Spinal cord (tissue), 3 donors: ENCODE data around the genes CDK7, MARVELD2 and CARTPT.

- PRO-cap: no peak
- RAMPAGE, long total RNA: no peak
Measured at GRCh38 chr5:67016453-67017113, 180.0 kb downstream of the CD180 start.

- PRO-cap: no peak
- RAMPAGE, long total RNA: no peak
Measured at GRCh38 chr5:67162604-67163220, 33.9 kb downstream of the CD180 start.

DNA sequence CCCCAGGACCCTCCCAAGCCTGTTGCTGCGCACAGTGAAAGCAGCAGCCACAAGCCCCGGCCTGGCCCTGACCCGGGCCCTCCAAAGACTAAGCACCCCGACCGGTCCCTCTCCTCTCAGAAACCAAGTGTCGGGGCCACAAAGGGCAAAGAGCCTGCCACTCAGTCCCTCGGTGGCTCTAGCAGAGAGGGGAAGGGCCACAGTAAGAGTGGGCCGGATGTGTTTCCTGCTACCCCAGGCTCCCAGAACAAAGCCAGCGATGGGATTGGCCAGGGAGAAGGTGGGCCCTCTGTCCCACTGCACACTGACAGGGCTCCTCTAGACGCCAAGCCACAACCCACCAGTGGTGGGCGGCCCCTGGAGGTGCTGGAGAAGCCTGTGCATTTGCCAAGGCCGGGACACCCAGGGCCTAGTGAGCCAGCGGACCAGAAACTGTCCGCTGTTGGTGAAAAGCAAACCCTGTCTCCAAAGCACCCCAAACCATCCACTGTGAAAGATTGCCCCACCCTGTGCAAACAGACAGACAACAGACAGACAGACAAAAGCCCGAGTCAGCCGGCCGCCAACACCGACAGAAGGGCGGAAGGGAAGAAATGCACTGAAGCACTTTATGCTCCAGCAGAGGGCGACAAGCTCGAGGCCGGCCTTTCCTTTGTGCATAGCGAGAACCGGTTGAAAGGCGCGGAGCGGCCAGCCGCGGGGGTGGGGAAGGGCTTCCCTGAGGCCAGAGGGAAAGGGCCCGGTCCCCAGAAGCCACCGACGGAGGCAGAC is 30.7 kb downstream of the CD180 start:
- PRO-cap: no peak
- RAMPAGE, long total RNA: no peak

GRCh38 chr5:67182271-67183045 is 14.1 kb downstream of the CD180 start:
- PRO-cap: no peak
- RAMPAGE, long total RNA: no peak

GRCh38 chr5:67188913-67189588 is 7.5 kb downstream of the CD180 start:
- PRO-cap: no peak
- RAMPAGE, long total RNA: no peak

DNA sequence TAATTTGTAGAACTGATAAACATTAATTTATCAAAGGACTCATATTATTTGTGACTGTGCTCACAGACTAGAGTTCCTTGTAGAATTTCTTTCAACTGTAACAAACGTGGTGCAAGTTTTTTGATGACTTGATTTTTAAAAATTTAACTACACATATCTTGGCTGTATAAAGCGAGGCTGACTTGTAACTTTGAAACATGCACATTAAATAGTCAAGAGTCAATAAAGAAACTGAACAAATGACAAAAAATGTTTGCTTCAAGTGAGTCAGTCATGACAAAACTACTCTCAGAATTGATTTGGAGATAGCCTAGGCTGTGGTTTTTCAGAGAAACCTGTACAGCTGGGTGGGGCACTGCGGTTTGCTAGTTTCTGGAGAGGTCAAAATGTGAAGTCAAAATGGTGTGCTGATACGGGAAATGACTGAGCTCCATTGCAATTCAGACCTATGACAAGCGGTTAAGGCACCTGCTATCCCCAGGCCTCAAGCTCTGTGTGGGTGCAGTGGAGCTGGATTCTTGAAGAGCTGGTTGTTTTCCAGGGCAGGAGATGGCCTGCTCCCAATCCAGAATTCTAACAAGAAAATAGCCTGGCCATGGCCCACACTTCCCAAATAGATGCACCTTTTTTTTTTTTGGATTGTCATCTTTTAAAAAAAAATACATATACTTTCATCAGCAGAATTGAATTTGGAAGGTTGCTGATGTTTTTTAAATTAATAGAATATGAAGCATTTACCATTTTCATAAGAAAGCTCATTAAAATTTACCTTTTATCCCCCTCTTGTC is 10.4 kb upstream of the CD180 start:
- PRO-cap: no peak
- RAMPAGE, long total RNA: no peak

- PRO-cap: no peak
- RAMPAGE, long total RNA: no peak
Measured at GRCh38 chr5:67214823-67215553, 18.4 kb upstream of the CD180 start.

DNA sequence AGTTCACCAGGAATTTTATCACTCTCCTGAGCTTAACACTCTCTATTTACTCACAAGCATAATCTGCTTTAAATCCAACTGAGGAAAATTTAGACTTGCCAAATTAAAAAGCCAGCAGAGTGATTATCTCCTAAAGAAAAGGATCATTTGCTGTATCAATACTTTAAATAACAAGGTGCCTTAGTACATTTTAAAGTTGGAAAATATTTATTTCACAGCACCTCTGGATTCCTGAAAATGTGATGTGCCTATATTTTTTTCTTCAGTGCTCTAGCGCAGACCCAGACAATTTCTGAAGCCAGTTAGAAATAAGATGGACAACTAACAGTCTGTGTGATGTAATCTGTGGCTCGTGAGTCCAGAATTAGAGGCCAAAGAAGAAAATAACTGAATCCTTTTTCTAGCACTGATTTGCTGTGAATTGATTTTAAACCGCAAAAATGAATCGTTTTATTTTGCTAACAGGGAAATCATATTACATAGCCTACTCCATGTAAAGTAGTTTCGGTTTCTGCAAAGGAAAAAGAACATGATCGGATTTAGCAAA is 445.8 kb upstream of the CD180 start:
- PRO-cap: no peak
- RAMPAGE, long total RNA: no peak

DNA sequence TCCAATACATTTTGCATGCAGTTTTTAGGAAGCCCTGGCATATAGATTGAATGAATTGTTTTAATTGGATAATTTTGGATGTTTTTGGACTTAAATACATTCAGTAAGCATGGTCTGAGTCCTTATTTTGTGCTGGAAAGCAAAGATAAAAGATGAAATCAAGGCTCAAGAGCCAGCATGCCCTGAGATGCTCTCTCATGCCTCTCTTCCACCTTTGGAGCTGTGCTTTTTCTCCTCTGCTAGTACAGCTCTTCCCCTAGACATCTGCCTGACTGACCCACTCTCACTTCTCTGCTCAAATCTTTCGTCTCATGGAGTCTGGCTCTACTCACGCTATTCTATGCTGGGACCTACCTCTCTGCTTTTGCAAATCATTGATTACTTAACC is 14.3 kb downstream of the PIK3R1 start:
- PRO-cap: no peak
- RAMPAGE, long total RNA: no peak

DNA sequence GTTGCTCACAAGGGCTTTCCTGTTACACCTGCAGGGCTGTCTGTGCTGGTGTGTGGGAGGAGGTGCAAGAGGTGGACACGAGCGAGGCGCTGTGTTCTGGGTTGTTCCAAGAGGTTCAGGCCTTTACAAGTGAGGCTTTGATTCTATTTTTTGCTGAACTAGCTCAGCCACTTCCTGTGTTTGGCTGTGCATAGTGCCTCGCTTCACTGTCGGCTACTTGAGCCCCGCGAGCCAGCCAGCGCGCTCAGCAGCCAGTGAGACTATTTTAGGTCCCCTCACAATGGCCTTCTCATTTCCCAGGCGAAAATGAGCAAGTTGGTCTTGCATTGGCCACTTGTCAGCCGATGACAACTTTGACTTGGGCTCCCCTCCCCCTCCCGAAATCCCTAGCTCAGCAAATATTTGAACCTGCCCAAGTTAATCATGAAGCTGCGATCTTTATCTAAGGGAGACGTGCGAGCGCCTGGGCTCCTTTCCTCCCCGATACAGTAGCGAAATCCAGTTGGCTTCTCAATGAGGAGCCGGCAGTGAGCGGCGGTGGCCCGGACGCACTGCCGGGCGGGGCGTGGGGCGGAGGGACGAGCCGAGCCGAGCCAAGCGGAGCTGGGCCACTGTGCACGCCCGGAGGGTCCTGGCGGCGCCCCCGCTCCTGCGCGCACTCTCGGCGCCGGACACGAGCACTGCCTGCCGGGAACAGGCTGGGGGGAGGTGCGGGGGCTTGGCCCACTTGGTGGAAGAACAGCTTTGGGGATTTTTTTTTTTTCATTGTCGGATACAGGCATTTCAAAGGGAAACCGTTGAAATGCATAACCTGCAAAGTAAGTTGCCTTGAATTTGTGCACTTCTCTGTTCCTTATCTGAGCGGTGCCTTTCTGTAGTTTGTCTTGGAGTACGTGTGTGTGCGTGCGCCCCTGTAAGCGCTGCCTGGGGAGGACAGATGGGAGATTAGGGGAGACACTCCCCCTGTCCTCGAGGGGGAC is 72.7 kb downstream of the PIK3R1 start:
- PRO-cap: no peak
- RAMPAGE, long total RNA: no peak

DNA sequence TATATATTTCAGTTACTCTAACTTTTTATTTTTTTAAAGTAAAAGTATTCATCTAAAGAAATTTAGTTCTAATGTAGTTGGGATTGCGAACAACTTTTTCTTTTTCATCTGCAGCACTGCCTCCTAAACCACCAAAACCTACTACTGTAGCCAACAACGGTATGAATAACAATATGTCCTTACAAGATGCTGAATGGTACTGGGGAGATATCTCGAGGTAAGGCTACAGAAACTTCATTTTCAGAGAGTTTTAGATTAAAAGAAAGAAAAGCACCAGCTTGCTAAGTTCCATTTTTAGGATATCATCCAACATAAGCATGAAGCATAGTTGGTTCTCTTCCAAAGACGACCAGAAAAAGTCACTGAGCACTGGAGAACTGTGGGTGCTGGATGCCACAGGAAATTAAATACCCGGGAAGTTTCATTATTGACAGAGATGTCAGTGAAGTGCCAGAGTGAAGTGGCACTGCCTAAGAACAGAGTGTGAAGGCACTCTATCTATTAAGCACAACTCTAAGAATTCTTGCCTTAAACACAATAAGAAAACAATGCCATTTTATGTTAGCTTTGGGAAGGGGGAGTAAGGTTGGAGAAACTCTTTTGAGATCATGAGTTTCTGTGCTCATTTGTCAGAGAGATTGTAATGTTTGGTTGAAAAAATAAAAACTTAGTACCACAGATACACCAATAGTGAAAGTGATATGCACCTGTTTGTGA is 76.7 kb downstream of the PIK3R1 start:
- PRO-cap: no peak
- RAMPAGE, long total RNA: no peak

- PRO-cap: no peak
- RAMPAGE, long total RNA: no peak
Measured at GRCh38 chr5:68759420-68760046, 334.3 kb upstream of the SLC30A5 start.

DNA sequence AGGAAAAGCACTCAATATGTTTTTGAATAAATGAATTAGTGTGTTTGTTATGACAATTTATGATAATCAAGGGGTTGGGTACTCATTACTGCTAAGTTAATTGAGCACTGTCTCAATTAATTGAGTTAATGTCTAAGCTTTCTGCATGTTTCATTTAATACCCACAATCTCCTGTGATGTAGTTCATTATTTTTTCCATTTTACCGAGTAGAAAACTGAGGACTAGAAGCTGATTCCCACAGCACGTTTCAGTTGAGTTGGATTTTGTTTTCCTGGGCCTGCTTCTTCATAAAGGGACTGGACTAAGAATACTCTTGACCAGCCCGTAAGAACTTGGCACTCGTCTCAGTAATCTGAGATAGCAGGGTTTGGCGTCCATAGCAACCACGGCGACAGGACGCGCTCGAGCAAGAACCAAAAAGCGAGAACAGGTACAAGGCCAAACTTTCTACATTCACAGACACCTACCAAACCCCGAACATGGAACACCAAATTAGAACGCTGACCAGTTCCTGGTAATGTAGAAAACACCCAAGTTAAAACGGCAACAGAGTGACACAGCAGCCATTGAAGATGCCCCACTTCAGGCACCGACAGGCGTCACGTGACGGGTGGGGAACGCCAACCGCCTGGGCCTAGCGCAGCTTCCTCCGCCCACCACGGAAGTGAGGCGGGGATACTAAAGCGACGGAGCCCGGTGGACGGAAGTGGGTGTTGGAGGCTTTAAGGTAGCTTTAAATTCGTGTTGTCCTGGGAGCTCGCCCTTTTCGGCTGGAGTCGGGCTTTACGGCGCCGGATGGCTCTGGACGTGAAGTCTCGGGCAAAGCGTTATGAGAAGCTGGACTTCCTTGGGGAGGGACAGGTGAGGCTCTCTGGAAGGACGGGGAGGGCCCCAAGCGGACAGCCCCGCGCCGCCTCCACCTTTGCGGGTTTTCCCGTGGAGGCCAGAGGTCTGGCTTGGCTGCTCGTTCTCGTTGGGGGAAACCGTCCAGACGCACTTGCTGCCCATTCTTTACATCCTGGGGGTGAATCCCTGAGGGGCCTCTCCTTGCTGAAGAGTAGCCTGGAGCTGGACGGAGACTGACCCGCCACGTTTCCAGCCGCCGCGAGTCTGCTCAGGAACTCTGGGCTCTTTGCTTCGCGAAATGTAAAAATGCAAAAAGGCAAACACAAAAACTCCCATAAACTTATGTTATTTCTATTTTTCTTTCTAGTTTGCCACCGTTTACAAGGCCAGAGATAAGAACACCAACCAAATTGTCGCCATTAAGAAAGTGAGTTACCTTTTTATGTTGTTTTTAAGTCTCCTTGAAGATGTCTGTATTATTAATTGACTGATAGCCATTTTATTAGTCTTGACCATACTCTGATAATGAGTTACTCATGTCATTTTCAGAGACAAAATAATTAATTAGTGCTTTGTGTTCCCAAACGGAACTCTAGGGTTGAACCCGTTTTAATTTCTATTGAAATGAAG is at the start of gene CDK7:
CDK7 (plus strand) TSS at position 707 of the 1,477 bp plus-strand sequence.
- PRO-cap: no peak
- RAMPAGE, long total RNA: start-site peak on the plus strand centred at position 704 of the sequence, 15 bp wide, 84 and 70 reads in 2 replicates

DNA sequence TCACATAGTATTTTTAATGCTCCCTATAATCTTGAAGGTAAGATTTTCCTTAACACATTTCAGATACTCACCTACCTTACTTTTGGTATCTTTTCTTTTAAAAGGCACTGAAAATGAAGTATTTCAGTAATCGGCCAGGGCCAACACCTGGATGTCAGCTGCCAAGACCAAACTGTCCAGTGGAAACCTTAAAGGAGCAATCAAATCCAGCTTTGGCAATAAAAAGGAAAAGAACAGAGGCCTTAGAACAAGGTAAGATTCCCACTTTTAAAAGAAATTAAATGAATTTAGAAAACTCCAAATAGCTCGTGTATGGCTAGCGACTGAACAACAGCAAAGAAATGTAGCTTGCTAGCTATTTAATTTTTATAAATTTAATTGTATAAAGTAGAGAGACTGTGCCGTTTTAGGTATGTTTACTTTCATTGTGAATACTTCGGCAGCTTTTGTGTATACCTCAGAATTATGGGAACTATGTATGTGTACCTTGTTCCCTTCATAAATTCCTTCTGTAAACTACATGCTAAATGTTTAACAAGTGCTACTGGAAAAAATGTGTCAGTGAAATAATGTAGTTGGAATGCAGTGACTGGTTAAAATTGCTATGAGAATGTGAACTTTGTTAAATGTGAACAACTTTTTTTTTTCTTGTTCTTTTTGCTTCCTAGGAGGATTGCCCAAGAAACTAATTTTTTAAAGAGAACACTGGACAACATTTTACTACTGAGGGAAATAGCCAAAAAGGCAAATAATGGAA is 41.9 kb downstream of the CDK7 start:
- PRO-cap: no peak
- RAMPAGE, long total RNA: no peak

- PRO-cap: no peak
- RAMPAGE, long total RNA: no peak
Measured at GRCh38 chr5:69371702-69372308, 2.2 kb downstream of the RAD17 start.

DNA sequence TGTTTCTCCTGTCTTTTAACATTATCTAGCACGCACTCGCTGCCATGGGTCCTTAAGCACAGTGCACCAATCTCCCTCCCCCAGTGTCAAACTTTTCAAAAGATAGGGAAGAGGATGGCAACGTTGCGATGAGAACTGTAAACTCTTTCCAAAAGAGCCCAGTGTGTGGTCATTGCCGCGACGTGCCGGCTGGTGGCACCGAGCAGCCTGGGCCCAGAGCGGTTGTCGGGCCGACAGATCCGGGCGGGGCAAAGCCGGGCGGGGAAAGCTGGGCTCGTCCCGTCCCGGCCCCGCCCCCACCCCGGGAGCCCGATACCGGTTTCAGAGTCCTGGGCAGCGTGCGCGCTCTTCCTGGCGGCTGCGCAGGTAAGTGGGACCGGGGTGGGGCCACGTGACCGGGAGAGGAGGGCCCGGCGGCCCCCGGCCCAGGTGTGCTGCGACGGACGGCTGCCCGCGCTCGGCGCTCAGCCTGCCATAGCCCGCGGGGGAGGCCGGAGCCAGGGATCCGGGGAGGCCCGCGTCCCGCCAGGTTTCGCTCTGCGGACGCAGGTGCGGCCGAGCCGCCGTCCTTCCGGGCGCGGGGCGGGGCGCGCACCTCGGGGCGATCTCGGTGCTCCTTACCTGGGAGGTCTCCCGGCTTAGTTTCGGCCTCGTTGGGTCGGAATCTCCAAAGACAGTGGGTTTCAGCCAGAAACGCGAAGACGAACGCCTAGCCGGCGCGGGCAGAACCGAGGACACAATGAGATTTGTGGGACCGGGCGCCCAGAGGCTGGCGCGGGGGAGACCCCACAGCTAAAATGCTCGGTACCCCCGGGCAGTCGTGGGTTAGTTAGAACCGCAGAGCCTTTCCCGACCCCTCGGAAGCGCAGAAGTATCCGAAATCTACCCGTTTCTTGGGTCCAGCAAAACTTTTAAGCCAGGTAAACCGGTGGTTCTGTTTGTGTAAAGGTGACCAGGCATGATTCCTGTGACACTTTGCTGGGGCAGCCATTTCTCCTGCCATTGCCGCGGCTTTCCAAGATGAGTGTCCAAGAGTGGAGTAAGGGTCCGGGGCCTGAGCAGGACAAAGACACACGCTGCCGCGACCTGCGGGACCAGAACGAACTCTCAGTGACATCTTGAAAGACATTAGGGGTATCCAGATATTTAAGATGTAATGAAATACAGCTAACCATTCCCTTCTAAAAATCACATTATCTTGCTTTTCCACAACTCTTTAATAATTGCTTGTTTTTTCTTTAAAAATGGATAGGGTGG is at the start of gene MARVELD2:
MARVELD2 (plus strand) TSS at position 312 of the 1,257 bp plus-strand sequence.
- PRO-cap: no peak
- RAMPAGE, long total RNA: no peak

DNA sequence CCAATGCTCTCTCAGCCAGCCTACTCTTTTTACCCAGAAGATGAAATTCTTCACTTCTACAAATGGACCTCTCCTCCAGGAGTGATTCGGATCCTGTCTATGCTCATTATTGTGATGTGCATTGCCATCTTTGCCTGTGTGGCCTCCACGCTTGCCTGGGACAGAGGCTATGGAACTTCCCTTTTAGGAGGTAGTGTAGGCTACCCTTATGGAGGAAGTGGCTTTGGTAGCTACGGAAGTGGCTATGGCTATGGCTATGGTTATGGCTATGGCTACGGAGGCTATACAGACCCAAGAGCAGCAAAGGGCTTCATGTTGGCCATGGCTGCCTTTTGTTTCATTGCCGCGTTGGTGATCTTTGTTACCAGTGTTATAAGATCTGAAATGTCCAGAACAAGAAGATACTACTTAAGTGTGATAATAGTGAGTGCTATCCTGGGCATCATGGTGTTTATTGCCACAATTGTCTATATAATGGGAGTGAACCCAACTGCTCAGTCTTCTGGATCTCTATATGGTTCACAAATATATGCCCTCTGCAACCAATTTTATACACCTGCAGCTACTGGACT is 16.7 kb downstream of the OCLN start:
- PRO-cap: no peak
- RAMPAGE, long total RNA: no peak

- PRO-cap: no peak
- RAMPAGE, long total RNA: no peak
Measured at GRCh38 chr5:69517646-69518263, 25.2 kb downstream of the OCLN start.

DNA sequence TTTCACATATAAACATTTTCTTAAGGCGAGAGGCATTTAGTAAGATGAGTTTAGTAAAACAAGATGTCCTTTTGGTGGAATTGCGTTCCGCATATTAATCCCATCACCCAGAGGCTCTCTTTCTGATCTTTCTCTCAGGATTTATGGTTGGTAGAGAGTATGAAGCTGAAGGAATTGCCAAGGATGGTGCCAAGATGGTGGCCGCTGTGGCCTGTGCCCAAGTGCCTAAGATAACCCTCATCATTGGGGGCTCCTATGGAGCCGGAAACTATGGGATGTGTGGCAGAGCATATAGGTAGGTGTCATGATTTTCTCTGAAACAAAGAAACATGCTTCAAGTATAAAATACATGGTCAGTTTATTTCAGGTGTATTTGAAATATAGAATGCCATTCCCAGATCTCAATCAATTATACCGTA is 61.8 kb downstream of the MCCC2 start:
- PRO-cap: no peak
- RAMPAGE, long total RNA: no peak

GRCh38 chr5:71718894-71719354 is at the start of gene CARTPT:
TSS of gene CARTPT (plus strand) at chr5:71719275.
- PRO-cap: no peak
- RAMPAGE, long total RNA: no peak